ENCODE measurements around the gene PDCD6IP.

GRCh38 chr3:29140757-29141210 is 140.1 kb upstream of the RBMS3 start:
- RRBS = no CpG with 5 or more reads among the region's 2 CpGs

- RRBS = no CpG with 5 or more reads among the region's 5 CpGs
Measured at GRCh38 chr3:29282004-29282349, 1.1 kb downstream of the RBMS3 start.

- RRBS = no CpG with 5 or more reads among the region's 17 CpGs
Measured at GRCh38 chr3:29282521-29283711, 2.0 kb downstream of the RBMS3 start.

GRCh38 chr3:29708851-29709402 is 428.1 kb downstream of the RBMS3 start:
- RRBS = no CpG with 5 or more reads among the region's 10 CpGs

DNA sequence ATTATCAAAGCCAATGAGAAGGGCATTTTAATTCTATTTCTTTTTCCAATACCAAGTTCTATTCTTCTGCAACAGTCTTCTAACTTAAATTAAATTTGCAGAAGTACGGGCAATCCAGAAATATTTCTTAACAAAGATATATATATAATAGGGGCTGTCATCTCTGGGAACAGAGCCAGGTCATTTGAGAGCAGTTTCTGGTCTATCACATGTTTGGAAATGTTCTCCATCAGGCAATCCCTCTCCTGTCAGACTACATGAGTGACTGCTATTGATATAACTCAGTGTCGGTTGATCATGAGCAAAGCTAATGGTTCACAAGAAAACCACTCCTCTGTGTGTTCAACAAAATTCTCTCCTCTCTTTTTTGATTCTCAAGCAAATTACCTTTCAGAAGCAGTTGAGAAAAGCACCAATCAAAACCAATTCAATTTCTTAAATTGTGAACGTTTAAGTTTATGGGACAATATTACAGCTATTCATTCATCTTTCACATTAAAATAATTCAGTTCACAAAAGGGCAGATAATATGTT is 153.0 kb upstream of the TGFBR2 start:
- RRBS = no CpG with 5 or more reads among the region's 3 CpGs

- RRBS = no CpG with 5 or more reads among the region's 6 CpGs
Measured at GRCh38 chr3:30644083-30644576, 37.7 kb downstream of the TGFBR2 start.

DNA sequence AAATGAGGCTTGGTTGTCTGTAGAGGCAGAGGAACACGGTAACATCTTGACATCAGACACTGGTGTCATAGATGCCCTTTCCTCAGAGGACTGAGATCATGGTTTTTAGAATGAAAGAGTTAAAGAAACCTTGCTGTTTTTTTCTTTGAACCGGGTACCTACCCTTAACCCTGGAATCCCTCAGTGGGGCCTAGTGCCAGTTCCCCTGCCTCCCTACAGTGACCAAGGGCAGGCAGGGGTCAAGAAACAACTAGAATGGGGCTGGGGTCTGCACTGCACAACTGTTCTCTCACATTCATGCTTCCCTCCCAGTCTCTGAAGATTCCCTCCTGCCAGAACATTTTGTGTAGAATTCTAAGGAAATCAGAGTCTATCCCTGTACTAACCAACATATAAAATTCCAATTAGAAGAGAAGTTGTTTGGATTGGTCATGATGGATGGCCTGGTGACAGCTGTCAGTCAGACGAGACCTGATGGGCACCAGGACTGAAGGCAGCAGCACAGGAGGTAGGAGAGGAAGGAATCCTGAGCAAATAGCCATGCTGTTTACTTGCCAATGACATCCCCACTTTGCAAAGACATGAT is 47.9 kb downstream of the TGFBR2 start:
- RRBS = no CpG with 5 or more reads among the region's 3 CpGs

DNA sequence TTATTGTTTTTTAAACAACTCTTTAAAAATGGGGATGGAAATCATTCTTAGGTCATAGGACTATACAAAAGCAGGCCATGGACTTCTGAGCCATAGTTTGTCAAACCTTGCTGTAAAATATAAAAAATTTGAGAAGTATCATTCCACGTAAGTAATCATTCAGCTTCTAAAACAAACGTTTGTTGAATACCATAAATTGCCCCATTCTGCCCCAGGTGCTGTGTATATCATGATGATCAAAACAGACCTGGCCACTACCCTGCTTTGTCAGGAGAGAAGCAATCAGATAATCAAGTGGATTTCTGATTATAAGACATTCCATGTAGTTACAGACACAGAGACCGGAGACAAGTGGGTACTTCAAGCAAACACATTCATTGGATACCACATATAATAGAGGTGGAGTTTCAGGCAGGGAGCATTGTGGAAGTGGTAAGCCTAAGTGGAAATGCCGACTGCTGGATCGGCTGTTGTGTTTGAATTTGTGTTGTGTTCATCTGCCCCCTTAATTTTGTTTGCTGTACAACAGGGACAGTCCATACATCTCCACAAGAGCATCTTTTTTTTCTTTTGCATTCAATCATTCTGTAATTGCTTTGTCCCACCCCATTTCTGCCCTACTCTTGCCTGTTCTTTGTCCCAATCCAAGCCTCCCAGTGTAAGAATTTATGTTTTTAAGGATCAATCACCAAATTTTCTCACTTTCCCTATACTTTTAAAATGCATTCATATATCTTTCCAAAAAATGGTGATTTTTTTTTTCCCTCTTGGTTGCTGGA is 61.8 kb downstream of the TGFBR2 start:
- RRBS = no CpG with 5 or more reads among the region's 5 CpGs

DNA sequence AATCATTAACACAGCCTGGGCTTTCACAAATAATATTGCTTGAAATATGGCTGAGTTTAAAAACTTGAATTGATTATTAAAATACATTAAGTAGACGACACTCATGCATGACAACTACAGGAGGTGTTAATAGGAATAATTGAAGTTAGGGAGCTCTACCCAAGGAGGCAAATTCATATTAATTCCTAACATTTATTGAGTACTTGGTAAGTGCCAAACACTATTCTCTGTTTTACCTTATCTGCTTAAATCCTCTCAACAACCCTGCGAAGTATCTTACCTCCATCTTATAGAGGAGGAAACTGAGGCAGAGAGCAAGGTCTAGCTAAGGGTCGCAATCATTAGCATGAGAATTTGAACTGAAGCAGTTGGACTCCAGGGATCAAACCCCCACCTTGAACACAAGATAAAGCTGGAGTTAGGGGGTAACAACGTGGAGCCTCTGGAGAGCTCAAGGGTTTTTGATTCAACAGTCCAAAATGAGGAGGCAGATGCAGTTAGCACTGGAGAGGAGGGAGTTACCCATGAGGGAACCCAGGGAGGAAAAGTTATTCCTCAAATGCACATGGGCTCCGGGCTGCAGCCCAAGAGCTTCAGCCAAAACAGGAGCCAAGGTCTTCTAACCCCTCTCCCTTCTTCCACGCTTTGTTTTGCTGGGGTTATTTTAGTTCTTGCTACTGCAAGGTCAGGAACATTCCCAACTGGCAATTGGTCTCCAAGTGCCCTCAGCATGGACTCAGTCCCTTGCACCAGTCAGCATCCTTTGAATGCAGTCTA is 89.8 kb downstream of the TGFBR2 start:
- RRBS = no CpG with 5 or more reads among the region's 6 CpGs

GRCh38 chr3:31879426-31879978 is 101.6 kb downstream of the OSBPL10 start:
- RRBS = no CpG with 5 or more reads among the region's 5 CpGs

- RRBS = no CpG with 5 or more reads among the region's 7 CpGs
Measured at GRCh38 chr3:31959763-31960919, 20.9 kb downstream of the OSBPL10 start.

DNA sequence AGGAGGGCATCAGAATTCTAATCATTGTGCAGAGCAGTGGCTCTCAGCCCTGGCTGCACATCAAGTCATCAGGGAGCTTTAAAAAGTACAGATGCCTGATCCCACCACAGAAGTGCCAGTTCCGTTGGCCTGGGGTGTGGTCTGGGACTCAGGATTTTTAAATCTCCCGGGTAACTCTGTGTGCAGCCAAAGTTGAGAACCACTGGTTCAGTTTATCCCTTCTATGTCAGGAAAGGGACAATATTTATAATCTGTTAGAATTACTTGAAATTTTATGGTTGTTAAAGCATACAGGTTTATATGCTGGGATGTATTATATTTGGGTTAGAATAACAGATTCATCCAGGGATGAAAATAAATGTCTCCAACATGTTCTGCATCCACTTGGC is 20.3 kb downstream of the GPD1L start:
- RRBS = no CpG with 5 or more reads among the region's 2 CpGs

DNA sequence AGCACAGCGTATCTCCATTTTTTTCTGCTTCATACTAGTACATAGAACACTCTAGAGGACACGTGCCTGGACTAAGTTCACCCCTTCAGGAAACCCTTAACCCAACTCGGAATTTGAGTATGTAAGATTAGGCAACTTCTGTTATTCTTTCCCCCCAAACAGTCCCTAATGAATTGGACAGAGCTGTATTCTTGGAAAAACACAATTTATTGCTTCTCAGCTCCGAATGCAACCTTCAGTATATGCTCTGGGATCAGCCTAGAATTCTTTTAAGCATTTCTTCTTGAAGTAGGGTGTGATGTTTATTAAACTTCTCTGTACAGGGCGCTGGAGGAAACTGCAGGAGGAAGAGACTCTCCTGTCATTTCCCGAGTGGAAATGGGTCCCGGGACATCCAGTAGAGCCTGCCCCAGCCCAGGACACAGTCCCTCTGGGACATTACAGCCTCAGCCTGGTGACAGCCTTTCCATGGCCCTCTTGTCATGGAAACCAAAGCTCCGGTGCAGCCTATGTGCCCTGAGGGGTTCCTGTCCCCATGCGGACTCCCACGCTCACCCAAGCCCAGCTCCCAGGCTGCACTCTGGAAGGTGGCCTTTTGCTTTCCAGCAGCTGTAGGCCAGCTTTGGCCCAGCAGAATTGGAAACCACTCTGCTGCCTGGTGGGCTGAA is 37.2 kb upstream of the CMTM8 start:
- RRBS = 37% methylated on average over 2 of the region's 10 CpGs

DNA sequence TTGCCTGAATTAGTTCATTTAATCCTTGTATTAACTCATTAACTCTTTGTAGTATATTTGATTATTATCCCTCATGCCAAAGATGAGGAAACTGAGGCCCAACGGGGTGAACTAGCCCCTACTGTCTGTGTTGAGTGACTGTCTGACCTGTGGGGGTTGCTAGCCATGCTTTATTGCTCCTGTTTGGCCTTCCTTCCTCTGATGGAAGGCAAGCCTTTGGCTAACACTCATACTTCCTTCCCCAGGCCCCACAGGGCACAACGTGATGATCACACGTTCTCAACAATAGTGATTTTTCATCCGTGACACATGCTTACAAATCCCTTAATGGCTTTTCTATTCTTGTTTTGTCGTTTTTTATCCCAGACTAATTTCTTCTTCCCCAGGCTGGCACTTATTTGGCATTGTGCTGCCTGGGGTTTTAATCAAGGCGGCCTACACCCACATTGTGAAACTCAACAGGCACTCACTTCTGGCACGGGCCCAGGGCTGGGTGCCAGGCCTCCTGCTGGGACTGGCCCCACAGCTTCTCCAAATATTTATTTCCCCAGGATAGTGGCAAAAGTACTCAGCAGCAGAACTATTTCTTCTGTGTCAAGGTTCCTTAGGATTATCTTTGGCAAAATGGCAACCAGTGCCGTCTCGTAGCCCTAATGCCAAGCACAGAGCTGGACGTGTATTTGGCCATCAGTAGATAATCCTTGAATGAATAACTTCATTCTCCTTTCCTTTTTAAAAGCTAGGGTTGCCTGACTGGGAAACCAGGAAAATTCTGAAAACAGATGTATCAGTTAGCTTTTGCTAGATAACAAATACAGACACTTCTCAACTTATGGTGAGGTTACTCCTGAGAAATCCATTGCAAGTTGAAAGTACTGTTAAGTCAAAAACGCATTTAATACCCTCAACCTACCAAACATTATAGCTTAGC is 30.5 kb downstream of the CMTM7 start:
- RRBS = no CpG with 5 or more reads among the region's 11 CpGs

DNA sequence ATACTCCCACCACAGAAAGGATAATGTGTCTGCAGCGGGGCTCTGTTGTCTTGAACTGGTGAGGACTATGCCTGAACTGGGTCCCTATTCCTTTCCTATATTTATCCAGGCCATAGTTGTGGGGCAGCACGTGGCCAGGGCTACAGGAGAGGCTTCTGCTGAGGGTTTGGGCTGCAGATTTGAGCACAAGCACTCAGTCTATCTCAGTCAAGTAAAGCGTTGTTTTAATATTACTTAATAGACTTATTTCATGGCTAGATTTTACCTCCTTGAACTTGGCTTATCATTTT is 50.9 kb downstream of the TRIM71 start:
- RRBS = no CpG with 5 or more reads among the region's 3 CpGs

- RRBS = no CpG with 5 or more reads among the region's 6 CpGs
Measured at GRCh38 chr3:32961017-32961750, 9.7 kb downstream of the CCR4 start.

- RRBS = no CpG with 5 or more reads among the region's 1 CpG
Measured at GRCh38 chr3:33044790-33045044, 52.2 kb downstream of the GLB1 start.

- RRBS = no CpG with 5 or more reads among the region's 6 CpGs
Measured at GRCh38 chr3:33409035-33410043, 30.9 kb downstream of the UBP1 start.

- RRBS = no CpG with 5 or more reads among the region's 39 CpGs
Measured at GRCh38 chr3:33797848-33798719, at the start of gene PDCD6IP. Gene PDCD6IP (plus strand): TSS chr3:33798630.

DNA sequence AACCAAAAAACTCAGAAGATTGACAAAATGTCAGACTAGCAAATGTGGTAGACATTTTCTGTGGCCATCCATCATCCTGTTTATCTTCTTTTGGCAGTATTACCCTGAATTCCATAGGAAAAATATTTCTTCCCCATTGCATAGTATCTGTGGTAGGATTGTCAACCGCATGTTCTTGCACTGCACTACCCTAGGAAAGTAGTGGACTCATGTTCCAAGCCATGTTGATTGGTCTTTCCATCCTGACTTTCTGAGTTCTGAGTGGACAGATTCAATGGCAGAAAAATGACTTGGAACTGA is 694.7 kb downstream of the PDCD6IP start:
- RRBS = no CpG with 5 or more reads among the region's 1 CpG